ENCODE measurements around a stretch of chr4.

GRCh38 chr4:24524211-24524689 is 60.1 kb downstream of the DHX15 start:
- RAMPAGE, long total RNA, result no peak
- RRBS, result no CpG with 5 or more reads among the region's 2 CpGs
PRO-cap:
- standard, result no peak
- CoPRO, capped RNA only, 2 experiments, result no peak in any of the 2 experiments
- CoPRO, capped and uncapped RNA, 2 experiments, result peak in 2 of 2 experiments; most common minus-strand start chr4:24524569 (in 1)
- CoPRO, uncapped RNA only, 2 experiments, result peak in 2 of 2 experiments; most common minus-strand start chr4:24524298 (in 1)
CAGE:
- cytosol, long polyA plus RNA, result no peak
- long polyA plus RNA, result no peak
- nucleolus, long total RNA, result no peak
- nucleus, long polyA plus RNA, result no peak

GRCh38 chr4:24572675-24573043 is 11.7 kb downstream of the DHX15 start:
- RAMPAGE, long total RNA, result no peak
- RRBS, result no CpG with 5 or more reads among the region's 4 CpGs
PRO-cap:
- standard, result no peak
- CoPRO, capped RNA only, 2 experiments, result no peak in any of the 2 experiments
- CoPRO, capped and uncapped RNA, 2 experiments, result no peak in any of the 2 experiments
- CoPRO, uncapped RNA only, 2 experiments, result peak in 2 of 2 experiments; most common minus-strand start chr4:24572792 (in 2)
CAGE:
- cytosol, long polyA plus RNA, result no peak
- long polyA plus RNA, result no peak
- nucleolus, long total RNA, result no peak
- nucleus, long polyA plus RNA, result no peak

GRCh38 chr4:24583397-24584308 is 701 bp downstream of the DHX15 start:
- RAMPAGE, long total RNA, result no peak
- RRBS, result 2% methylated on average over 14 of the region's 61 CpGs
PRO-cap:
- standard, result unidirectional peak, plus-strand start at chr4:24583534; unidirectional peak, plus-strand start at chr4:24583552; unidirectional peak, plus-strand start at chr4:24583592; bidirectional peak, plus-strand start at chr4:24584100, minus-strand start at chr4:24584036; unidirectional peak, minus-strand start at chr4:24584108; unidirectional peak, minus-strand start at chr4:24584282
- CoPRO, capped RNA only, 2 experiments, result no peak in any of the 2 experiments
- CoPRO, capped and uncapped RNA, 2 experiments, result no peak in any of the 2 experiments
- CoPRO, uncapped RNA only, 2 experiments, result no peak in any of the 2 experiments
CAGE:
- cytosol, long polyA plus RNA, result no peak
- long polyA plus RNA, result no peak
- nucleolus, long total RNA, result no peak
- nucleus, long polyA plus RNA, result no peak

- RAMPAGE, long total RNA, result no peak
- RRBS, result no CpG with 5 or more reads among the region's 9 CpGs
PRO-cap:
- standard, result no peak
- CoPRO, capped RNA only, 2 experiments, result no peak in any of the 2 experiments
- CoPRO, capped and uncapped RNA, 2 experiments, result no peak in any of the 2 experiments
- CoPRO, uncapped RNA only, 2 experiments, result no peak in any of the 2 experiments
CAGE:
- cytosol, long polyA plus RNA, result no peak
- long polyA plus RNA, result no peak
- nucleolus, long total RNA, result no peak
- nucleus, long polyA plus RNA, result no peak
These were observed 53.8 kb downstream of the SOD3 start for GRCh38 chr4:24849070-24849657.

DNA sequence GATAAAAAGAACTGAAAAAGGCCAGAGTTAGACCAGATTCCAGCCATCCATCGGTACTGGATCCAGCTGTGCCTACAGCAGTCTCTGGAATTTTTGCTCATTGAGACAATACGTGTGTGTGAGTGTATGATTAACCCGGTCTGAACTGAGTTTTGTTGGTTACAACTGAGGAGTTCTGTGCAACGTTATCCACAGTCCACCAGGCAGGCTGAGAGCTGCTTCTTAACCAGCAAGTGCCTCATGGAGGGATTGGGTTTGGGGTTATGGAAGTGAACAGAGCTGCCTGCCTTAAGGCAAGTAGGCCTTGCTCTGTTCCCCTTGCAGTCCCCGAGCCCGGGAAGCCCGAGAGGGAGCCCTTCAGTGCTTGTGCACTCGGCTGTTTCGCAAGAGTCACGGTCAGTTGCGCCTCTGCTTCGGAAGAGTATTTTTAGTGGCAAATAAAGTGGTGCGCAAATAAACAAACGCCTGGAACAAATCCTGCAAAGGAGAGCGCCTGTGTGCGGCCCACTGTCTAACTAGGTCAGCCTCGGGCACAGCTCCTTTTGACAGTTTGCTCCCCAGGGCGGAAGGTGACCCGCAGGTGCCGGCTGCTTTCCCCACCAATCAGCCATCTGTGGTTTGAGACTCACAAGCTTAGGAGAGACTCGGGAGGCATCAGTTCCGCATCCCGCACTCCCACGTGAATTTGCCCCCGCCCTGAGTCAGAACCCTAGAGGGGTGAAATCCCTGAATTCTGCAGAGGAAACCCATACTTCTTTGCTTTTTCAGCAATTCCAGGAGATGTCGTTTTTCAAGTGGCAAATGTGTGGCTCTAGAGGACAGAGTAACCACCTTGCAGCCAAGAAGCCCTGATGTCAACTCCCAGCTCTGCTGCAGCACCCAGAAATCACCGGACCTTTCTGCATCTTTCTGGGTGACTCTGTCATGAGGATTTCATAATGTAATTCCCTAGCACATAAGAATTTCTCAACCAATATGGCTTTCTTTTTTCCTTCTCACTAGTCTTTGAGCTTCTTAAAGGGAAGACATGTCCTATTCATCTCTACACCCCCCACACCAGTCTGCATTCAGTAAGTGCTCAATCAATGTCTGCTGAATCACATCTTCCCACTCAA is 56.8 kb downstream of the LGI2 start:
- RAMPAGE, long total RNA, result no peak
- RRBS, result no CpG with 5 or more reads among the region's 27 CpGs
PRO-cap:
- standard, result no peak
- CoPRO, capped RNA only, 2 experiments, result no peak in any of the 2 experiments
- CoPRO, capped and uncapped RNA, 2 experiments, result no peak in any of the 2 experiments
- CoPRO, uncapped RNA only, 2 experiments, result no peak in any of the 2 experiments
CAGE:
- cytosol, long polyA plus RNA, result no peak
- long polyA plus RNA, result no peak
- nucleolus, long total RNA, result no peak
- nucleus, long polyA plus RNA, result no peak

- RAMPAGE, long total RNA, result no peak
- RRBS, result no CpG with 5 or more reads among the region's 6 CpGs
PRO-cap:
- standard, result no peak
- CoPRO, capped RNA only, 2 experiments, result no peak in any of the 2 experiments
- CoPRO, capped and uncapped RNA, 2 experiments, result no peak in any of the 2 experiments
- CoPRO, uncapped RNA only, 2 experiments, result no peak in any of the 2 experiments
CAGE:
- cytosol, long polyA plus RNA, result no peak
- long polyA plus RNA, result no peak
- nucleolus, long total RNA, result no peak
- nucleus, long polyA plus RNA, result no peak
These were observed 80.7 kb downstream of the SEL1L3 start for GRCh38 chr4:25781935-25782653.

DNA sequence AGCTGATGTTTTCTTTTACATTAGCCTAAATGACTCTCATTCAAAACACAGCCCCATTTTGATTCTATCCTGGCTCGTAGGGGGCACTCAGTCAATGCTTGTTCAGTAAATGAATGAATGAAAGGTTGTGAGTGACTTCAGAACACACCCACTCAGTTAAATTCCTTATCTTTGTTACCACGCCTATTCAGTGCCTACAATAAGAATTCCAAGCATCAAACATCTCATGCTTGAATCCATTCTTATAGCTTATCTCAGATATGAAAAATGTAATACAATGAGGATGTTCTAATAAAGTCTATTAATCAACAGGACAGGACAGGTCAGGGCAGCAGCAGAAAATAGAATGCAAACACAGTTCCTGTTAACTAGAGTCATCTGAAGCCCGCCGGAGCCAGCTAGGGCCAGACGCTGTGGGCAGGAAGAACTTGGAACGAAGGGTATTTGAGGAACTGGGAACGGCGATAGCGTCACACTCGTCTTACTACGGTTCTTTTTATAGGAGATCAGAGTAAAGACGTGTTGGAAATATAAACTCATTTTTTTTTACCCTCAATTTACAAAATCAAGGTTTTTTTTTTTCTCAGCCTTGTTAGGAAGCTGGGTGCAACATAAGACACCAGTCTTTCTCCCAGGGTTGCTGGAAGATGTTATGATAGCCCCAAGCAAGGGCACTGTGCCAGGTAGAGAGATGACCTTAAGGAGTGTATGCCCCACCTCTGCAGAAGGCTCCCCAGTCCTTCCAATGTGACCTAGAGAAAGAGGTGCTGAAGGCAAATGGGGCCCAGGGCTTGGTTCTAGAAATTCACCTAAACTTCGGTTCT is 48.3 kb downstream of the SEL1L3 start:
- RAMPAGE, long total RNA, result no peak
- RRBS, result no CpG with 5 or more reads among the region's 13 CpGs
PRO-cap:
- standard, result no peak
- CoPRO, capped RNA only, 2 experiments, result no peak in any of the 2 experiments
- CoPRO, capped and uncapped RNA, 2 experiments, result no peak in any of the 2 experiments
- CoPRO, uncapped RNA only, 2 experiments, result no peak in any of the 2 experiments
CAGE:
- cytosol, long polyA plus RNA, result no peak
- long polyA plus RNA, result no peak
- nucleolus, long total RNA, result no peak
- nucleus, long polyA plus RNA, result no peak

DNA sequence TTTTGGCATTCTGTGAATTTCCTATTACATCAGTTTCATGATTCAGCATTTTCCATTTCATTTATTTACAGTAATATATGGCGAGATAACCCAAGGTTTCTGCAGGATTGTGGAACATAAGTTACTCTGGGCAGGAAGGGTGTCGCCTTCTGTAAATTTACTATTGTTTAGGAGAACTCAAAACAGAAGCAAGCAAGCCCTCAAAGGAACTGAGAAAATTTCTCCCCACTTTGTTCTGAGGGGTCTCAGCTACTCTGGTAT is 1.2 kb downstream of the SEL1L3 start:
- RAMPAGE, long total RNA, result no peak
- RRBS, result no CpG with 5 or more reads among the region's 2 CpGs
PRO-cap:
- standard, result bidirectional peak, plus-strand start at position 93 of the sequence, minus-strand start outside the sequence
- CoPRO, capped RNA only, 2 experiments, result peak in 1 of 2 experiments; most common plus-strand start position 111 of the sequence (in 1)
- CoPRO, capped and uncapped RNA, 2 experiments, result no peak in any of the 2 experiments
- CoPRO, uncapped RNA only, 2 experiments, result no peak in any of the 2 experiments
CAGE:
- cytosol, long polyA plus RNA, result no peak
- long polyA plus RNA, result no peak
- nucleolus, long total RNA, result no peak
- nucleus, long polyA plus RNA, result no peak

GRCh38 chr4:26032782-26032981 is 118.7 kb downstream of the SMIM20 start:
- RAMPAGE, long total RNA, result no peak
- RRBS, result no CpG with 5 or more reads among the region's 2 CpGs
PRO-cap:
- standard, result no peak
- CoPRO, capped RNA only, 2 experiments, result no peak in any of the 2 experiments
- CoPRO, capped and uncapped RNA, 2 experiments, result no peak in any of the 2 experiments
- CoPRO, uncapped RNA only, 2 experiments, result no peak in any of the 2 experiments
CAGE:
- cytosol, long polyA plus RNA, result no peak
- long polyA plus RNA, result no peak
- nucleolus, long total RNA, result no peak
- nucleus, long polyA plus RNA, result no peak

- RAMPAGE, long total RNA, result no peak
- RRBS, result no CpG with 5 or more reads among the region's 2 CpGs
PRO-cap:
- standard, result no peak
- CoPRO, capped RNA only, 2 experiments, result no peak in any of the 2 experiments
- CoPRO, capped and uncapped RNA, 2 experiments, result no peak in any of the 2 experiments
- CoPRO, uncapped RNA only, 2 experiments, result no peak in any of the 2 experiments
CAGE:
- cytosol, long polyA plus RNA, result no peak
- long polyA plus RNA, result no peak
- nucleolus, long total RNA, result no peak
- nucleus, long polyA plus RNA, result no peak
These were observed 107.0 kb upstream of the RBPJ start for GRCh38 chr4:26213867-26214215.

DNA sequence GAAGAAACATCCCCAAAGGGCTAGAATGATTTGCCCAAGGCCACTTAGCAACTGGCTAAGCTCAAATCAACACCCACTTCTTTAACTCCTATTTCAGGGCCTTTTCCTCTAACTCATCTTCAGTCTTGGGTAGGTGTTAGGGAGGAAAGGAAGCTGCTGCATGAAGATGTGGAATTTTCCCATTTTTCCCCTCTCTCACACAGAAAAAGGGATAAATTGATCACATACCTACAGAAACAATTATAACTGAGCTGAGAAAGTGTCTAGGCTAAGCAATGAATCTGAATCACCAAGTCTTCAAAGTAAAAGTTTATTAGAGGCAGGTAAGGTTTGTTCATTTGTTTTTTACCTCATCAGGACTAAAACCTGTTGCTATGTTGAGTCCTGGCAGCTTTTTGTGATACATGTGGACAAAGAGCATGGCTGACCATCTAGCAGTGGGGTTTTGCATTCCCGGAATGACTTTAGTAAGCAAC is 31.2 kb upstream of the STIM2 start:
- RAMPAGE, long total RNA, result no peak
- RRBS, result no CpG with 5 or more reads among the region's 1 CpG
PRO-cap:
- standard, result no peak
- CoPRO, capped RNA only, 2 experiments, result no peak in any of the 2 experiments
- CoPRO, capped and uncapped RNA, 2 experiments, result no peak in any of the 2 experiments
- CoPRO, uncapped RNA only, 2 experiments, result no peak in any of the 2 experiments
CAGE:
- cytosol, long polyA plus RNA, result no peak
- long polyA plus RNA, result no peak
- nucleolus, long total RNA, result no peak
- nucleus, long polyA plus RNA, result no peak

DNA sequence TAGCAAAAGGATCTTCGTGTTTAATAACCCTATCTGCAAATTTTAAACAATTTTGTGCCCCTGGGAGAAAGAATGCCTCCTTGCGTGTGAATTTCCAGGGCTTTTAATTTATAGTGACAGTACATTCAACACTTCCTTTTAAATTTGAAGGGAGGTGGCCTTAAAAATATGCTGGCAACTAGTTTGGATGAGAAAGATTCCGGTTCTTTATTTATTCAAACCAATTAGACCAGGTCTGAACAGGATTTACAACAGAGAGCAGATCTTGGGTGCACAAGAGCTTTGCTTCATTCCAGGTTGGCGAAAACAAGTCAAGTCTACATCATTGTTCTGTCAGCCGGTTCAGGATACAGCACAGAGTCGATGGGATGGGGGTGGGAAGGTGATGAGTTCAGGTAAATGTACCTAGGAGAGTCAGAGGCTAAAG is 1.0 kb upstream of the STIM2 start:
- RAMPAGE, long total RNA, result no peak
- RRBS, result no CpG with 5 or more reads among the region's 6 CpGs
PRO-cap:
- standard, result no peak
- CoPRO, capped RNA only, 2 experiments, result no peak in any of the 2 experiments
- CoPRO, capped and uncapped RNA, 2 experiments, result no peak in any of the 2 experiments
- CoPRO, uncapped RNA only, 2 experiments, result no peak in any of the 2 experiments
CAGE:
- cytosol, long polyA plus RNA, result no peak
- long polyA plus RNA, result no peak
- nucleolus, long total RNA, result no peak
- nucleus, long polyA plus RNA, result no peak

DNA sequence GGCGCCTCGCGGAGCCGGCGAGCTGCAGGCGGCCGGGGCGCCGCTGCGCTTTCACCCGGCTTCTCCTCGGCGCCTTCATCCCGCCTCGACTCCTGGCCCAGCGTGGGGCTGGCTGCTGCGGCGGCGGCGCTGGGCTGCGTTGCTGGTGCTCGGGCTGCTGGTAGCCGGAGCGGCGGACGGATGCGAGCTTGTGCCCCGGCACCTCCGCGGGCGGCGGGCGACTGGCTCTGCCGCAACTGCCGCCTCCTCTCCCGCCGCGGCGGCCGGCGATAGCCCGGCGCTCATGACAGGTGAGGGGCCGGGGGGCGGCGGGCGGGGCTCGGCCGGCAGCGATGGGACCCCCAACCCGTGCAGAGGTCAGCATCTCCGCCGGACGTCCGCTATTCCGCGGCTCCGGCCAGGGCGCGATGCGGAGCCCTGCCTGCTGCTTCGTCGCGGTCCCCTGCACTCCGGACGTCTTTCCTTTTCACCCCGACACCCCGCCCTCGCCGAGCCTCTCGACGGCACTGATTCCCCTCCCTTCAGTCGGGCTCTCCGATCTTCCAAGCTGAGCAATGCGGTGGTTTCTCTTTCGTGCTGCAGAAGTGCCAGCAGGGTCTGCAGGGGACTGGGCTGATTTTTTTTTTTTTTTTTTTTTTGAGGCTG is 561 bp downstream of the STIM2 start:
- RAMPAGE, long total RNA, result no peak
- RRBS, result 2% methylated on average over 26 of the region's 76 CpGs
PRO-cap:
- standard, result bidirectional peak, plus-strand start at position 548 of the sequence, minus-strand start at position 451 of the sequence
- CoPRO, capped RNA only, 2 experiments, result peak in 2 of 2 experiments; most common plus-strand start position 343 of the sequence (in 1); most common minus-strand start position 223 of the sequence (in 2)
- CoPRO, capped and uncapped RNA, 2 experiments, result no peak in any of the 2 experiments
- CoPRO, uncapped RNA only, 2 experiments, result no peak in any of the 2 experiments
CAGE:
- cytosol, long polyA plus RNA, result no peak
- long polyA plus RNA, result no peak
- nucleolus, long total RNA, result no peak
- nucleus, long polyA plus RNA, result no peak

DNA sequence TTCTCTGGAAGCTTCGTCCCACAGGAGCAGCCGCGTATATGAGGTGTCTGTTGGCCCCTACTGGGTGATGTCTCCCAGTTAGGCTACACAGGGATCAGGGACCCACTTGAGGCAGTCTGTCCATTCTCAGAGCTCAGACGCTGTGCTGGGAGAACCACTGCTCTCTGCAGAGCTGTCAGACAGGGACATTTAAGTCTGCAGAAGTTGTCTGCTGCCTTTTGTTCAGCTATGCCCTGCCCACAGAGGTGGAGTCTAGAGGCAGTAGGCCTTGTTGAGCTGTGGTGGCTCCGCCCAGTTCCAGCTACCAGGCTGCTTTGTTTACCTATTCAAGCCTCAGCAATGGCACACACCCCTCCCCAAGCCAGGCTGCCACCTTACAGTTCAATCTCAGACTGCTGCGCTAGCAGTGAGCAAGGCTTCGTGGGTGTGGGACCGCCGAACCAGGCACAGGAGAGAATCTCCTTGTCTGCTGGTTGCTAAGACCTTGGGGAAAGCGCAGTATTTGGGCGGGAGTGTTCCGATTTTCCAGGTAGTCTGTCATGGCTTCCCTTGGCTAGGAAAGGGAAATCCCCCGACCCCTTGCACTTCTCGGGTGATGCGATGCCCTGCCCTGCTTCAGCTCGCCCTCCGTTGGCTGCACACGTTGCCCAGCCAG is 115.1 kb downstream of the STIM2 start:
- RAMPAGE, long total RNA, result no peak
- RRBS, result no CpG with 5 or more reads among the region's 18 CpGs
PRO-cap:
- standard, result no peak
- CoPRO, capped RNA only, 2 experiments, result no peak in any of the 2 experiments
- CoPRO, capped and uncapped RNA, 2 experiments, result no peak in any of the 2 experiments
- CoPRO, uncapped RNA only, 2 experiments, result no peak in any of the 2 experiments
CAGE:
- cytosol, long polyA plus RNA, result no peak
- long polyA plus RNA, result no peak
- nucleolus, long total RNA, result no peak
- nucleus, long polyA plus RNA, result no peak

DNA sequence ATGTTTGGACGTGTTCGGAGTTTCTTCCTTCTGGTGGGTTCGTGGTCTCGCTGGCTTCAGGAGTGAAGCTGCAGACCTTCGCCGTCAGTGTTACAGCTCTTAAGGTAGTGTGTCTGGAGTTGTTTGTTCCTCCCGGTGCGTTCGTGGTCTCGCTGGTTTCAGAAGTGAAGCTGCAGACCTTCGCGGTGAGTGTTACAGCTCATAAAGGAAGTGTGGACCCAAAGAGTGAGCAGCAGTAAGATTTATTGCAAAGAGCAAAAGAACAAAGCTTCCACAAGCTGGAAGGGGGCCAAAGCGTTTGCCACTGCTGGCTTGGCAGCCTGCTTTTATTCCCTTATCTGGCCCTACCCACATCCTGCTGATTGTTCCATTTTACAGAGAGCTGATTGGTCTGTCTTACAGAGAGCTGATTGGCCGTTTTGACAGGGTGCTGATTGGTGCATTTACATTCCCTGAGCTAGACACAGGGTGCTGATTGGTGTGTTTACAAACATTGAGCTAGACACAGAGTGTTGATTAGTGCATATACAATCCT is 1255.9 kb downstream of the STIM2 start:
- RAMPAGE, long total RNA, result no peak
- RRBS, result no CpG with 5 or more reads among the region's 14 CpGs
PRO-cap:
- standard, result no peak
- CoPRO, capped RNA only, 2 experiments, result no peak in any of the 2 experiments
- CoPRO, capped and uncapped RNA, 2 experiments, result no peak in any of the 2 experiments
- CoPRO, uncapped RNA only, 2 experiments, result no peak in any of the 2 experiments
CAGE:
- cytosol, long polyA plus RNA, result no peak
- long polyA plus RNA, result no peak
- nucleolus, long total RNA, result no peak
- nucleus, long polyA plus RNA, result no peak

- RAMPAGE, long total RNA, result no peak
- RRBS, result no CpG with 5 or more reads among the region's 2 CpGs
PRO-cap:
- standard, result no peak
- CoPRO, capped RNA only, 2 experiments, result no peak in any of the 2 experiments
- CoPRO, capped and uncapped RNA, 2 experiments, result no peak in any of the 2 experiments
- CoPRO, uncapped RNA only, 2 experiments, result no peak in any of the 2 experiments
CAGE:
- cytosol, long polyA plus RNA, result no peak
- long polyA plus RNA, result no peak
- nucleolus, long total RNA, result no peak
- nucleus, long polyA plus RNA, result no peak
These were observed 88.0 kb downstream of the PCDH7 start for GRCh38 chr4:30808140-30808665.

GRCh38 chr4:30904339-30904965 is 184.3 kb downstream of the PCDH7 start:
- RAMPAGE, long total RNA, result no peak
- RRBS, result no CpG with 5 or more reads among the region's 4 CpGs
PRO-cap:
- standard, result no peak
- CoPRO, capped RNA only, 2 experiments, result no peak in any of the 2 experiments
- CoPRO, capped and uncapped RNA, 2 experiments, result no peak in any of the 2 experiments
- CoPRO, uncapped RNA only, 2 experiments, result no peak in any of the 2 experiments
CAGE:
- cytosol, long polyA plus RNA, result no peak
- long polyA plus RNA, result no peak
- nucleolus, long total RNA, result no peak
- nucleus, long polyA plus RNA, result no peak

DNA sequence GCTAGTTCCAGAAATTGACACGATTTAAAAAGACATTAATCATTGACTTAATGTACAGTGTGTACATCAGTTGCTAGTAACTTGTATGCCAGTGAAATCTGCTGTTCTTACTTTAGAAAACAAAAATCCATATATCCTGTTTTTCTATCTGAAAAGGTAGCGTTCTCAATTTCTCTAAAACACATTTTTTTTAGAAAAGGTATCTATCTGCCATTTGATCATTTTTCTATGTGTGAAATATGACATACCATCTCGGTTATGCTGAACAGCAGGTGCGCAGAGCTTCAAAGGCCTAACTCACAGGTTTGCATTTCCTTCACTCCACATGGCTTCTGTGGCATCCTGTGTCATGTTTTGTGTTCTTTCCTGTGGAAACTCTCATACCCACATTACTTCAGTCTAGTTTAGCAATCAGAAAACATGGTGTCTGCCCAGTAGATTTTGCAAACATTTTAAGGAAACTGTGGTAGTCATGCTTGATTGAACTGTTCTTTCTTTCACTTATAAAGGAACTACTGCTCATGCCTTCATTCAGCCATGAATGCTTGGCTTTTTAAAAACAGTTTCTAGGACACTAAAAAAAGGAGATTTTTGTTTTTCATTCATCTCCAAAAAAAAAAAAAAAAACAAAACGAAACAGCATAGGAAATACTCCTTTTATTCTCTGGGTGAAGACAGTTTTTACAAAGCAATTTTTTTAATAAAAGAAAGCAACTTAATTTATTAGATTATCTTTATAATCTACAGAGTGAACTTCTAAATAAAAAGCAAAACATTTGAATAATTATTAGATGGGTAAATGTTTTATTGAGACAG is 11.3 kb upstream of the ARAP2 start:
- RAMPAGE, long total RNA, result no peak
- RRBS, result no CpG with 5 or more reads among the region's 5 CpGs
PRO-cap:
- standard, result no peak
- CoPRO, capped RNA only, 2 experiments, result no peak in any of the 2 experiments
- CoPRO, capped and uncapped RNA, 2 experiments, result no peak in any of the 2 experiments
- CoPRO, uncapped RNA only, 2 experiments, result no peak in any of the 2 experiments
CAGE:
- cytosol, long polyA plus RNA, result no peak
- long polyA plus RNA, result no peak
- nucleolus, long total RNA, result no peak
- nucleus, long polyA plus RNA, result no peak

GRCh38 chr4:36386353-36386692 is 104.9 kb downstream of the DTHD1 start:
- RAMPAGE, long total RNA, result no peak
- RRBS, result no CpG with 5 or more reads among the region's 1 CpG
PRO-cap:
- standard, result no peak
- CoPRO, capped RNA only, 2 experiments, result no peak in any of the 2 experiments
- CoPRO, capped and uncapped RNA, 2 experiments, result no peak in any of the 2 experiments
- CoPRO, uncapped RNA only, 2 experiments, result no peak in any of the 2 experiments
CAGE:
- cytosol, long polyA plus RNA, result no peak
- long polyA plus RNA, result no peak
- nucleolus, long total RNA, result no peak
- nucleus, long polyA plus RNA, result no peak